ENCODE data around the gene UMPS.

- PRO-cap = no peak
Observed at GRCh38 chr3:123718833-123719643, 134.2 kb upstream of the HACD2 start.

DNA sequence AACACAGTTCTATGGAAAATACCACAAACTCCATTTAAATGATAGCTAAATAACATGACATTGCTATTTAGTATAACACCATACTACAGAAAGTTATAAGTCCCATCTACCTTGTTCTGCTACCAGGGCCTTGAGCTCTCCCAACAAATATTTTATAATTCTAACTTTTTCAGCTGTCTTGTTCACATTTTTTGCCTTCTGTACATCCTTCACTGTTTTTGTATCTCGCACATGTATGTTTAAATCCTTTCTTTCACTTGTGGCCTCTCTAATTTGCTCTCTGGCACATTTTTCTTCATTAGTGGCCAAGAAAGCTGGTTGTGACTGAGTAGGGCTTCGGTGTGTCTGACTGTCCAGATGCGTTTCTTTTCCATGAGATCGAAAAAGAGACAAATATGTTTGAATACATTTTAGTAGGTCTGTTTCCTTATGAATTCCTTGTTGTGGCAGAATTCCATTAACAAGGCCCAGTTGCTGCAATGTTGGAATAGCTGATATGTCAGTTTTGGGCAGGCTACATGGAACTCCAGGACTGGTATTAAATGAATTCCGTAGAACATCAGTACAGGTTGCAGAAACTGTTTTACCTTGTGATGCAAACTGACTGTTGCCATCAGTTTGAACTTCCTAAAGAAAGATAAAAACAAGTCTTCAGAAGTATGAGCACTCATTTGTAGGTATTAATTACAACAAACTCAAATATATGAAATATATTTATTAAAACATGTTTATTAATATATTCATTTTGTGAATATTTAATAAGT lies 14.2 kb downstream of the CCDC14 start:
- PRO-cap = no peak

DNA sequence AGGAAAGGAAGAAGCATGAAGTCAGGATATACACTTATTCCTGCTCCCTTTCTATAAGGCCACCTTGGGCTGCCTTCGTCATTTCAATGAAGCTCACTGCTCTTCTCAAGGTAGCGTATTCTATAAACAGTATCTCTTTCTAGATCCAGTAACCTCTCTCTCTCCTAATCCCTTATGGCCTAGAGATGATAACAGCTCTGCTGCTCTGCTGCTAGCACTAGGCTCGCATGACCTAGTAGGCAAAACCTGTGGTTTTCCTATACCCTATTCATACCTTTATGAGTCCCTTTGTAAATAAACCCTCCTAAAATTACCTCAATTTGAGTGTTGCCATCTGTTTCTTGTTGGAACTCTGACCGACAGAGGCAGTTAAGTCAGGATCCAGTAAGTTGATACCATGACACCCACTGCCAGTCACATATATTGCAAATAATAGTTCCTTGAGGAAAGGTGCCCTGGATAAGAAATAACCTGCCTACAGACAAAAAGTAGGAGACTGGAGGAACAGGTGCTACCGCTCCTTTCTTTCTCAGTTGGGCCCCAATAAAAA lies 7.3 kb downstream of the CCDC14 start:
- PRO-cap = no peak

DNA sequence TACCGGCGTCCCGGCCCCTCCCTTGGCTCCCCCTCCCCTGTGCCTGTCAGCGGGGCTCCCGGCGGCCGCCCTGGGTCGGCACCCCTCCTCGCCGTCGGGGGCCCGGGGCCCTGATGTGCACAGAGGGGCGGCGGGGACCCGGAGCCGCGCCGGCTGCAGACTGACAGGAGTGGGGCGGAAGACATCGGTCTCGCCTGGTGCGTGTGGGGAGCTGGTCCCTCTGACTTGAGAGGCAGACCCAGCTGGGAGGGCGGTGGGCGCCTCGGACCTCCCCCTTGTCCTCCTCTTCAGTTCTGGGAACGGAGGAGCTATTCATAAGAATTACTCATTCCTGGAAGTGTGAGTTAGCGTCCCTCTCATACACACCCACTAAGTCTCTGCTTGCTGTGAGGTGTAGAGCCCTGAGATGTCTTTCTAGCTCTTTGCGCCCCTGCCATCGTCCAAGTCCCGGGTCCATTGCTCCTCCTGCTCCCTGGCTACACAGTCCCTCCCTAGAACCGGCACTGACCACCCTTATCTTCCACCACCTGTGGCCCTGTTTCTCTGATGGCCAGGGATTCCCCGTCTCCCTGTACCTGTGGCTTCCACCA lies 1.1 kb downstream of the KALRN start:
- PRO-cap = bidirectional peak, plus-strand start at position 372 of the sequence, minus-strand start at position 287 of the sequence

DNA sequence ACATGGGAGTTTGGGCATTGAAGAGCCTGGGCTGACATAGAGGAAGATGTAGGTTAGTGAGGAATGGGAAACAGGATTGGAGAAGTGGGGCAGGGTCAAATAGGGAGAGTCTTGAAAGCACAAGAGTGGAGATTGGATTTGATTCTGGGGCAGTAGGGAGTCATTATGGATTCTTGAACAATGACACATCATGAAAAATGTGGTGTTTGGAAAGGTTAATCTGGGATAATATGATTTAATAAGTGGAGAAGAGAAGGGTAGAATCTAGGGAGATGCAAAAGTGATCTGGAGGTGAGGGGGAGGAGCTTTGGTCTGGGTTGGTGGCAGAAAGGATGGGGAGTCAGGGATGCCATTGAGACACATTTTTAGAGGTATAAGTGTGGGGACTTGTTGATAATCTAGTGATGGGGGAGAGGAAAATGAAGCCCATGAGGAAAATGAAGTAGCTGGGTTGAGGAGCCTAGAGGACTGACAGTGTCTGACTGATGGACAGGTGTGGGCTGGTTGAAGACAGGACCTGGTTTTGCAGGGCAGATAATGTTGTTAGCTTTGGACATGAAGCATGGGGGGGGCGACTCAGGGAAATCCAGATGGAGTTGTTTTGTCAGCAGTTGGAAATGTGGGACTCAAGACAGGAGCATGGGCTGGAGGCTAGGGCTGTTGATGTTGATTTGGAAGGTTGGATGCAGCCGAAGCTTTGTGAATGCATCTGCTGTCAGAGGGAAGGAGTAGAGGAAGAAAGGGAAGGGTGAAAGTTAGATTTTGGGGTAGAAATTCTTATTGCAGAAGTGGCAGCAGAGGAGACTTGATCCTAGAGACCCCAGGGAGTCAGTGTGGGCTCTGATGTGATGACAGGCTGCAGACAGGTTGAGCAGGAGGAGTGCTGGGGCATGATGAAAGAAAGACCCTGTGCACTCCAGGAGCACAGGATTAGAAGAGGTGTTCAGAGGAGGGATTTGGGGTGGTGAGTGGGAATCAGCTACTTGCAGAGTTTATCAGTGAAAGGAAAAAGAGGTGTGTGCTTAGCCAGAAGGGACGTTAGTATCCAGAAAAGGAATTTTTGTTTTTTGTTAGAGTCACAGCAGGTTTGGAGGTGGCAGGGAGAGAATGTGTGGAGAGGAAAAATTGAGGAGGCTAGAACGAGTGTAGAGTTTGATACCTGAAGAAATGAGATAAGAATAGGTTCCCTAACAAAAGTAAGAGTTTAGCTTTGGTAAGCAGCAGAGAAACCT lies 4.6 kb downstream of the KALRN start:
- PRO-cap = no peak

DNA sequence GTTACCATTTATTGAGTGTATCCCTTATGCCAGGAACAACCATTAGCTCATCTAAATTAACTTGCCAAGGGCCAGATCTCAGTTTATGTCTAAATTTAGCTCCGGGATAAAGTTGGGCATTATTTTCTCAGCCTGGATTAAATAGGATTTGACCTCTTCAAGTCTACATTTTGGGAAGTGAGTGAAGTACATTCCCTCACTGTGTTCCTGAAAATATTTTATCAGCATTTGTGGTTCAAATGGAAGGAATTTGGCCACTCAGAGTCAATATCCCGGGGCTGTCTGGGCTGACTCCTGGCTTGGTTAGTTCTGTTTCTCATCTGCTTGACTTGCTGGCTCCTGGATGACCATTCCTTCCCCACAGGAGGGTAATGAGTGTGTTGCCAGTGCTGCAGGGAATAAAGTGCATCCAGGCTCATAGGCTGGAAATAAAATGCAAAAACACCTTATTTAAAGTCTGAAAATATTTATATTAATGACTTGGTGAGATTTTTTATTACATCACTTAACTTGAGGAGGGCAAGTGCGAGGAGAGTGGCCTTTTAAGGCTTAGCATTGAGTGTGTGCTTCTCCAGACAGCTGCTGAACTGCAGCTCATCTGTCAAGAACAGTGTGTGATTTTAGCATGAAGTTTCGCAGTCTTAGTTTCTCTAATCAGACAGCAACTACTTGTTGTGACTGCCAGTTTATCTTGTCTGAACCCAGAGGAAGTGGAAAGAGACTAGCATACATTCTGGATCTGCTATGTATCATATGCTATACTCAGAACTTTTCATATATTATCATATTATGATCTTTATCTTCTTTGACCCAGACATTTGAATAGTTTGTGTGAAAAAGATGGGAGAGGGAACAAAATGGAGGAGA lies 250.3 kb downstream of the KALRN start:
- PRO-cap = unidirectional peak, plus-strand start at position 574 of the sequence

DNA sequence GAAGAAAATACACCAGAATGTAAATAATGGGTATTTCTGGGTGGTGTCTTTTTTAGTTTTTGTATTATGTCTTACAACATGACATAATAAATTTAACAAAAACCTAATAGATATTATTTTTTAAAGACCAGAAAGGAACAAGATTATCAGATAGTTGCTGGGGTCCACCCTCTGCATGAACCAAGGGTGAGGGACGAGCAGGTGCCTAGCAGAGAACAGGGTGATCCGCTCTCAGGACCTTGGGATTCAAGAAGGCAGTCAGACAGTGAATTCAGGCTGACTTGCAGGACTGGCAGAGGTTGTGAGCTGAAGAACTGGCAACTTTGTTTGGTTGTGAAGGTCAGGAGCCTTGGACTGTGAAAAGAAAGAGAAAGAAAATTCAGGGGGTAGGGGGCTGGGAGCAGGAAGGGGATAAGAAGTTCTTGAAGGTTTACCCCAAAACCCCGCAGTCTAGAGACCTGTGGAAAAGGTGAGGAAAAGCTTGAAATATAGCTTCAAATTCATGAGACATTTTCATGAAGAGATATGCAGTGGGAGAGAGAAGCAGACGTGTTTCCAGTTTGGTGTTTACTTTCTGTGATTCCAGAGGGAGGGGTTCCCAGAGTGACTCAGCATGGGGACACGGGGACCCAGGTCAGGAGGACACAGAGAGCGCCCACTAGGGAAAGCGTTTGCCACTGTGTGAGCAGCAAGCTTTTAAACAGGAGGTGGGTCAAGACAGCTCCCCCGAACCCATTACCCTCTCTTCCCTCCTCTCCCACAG lies 217.3 kb upstream of the UMPS start:
- PRO-cap = no peak

DNA sequence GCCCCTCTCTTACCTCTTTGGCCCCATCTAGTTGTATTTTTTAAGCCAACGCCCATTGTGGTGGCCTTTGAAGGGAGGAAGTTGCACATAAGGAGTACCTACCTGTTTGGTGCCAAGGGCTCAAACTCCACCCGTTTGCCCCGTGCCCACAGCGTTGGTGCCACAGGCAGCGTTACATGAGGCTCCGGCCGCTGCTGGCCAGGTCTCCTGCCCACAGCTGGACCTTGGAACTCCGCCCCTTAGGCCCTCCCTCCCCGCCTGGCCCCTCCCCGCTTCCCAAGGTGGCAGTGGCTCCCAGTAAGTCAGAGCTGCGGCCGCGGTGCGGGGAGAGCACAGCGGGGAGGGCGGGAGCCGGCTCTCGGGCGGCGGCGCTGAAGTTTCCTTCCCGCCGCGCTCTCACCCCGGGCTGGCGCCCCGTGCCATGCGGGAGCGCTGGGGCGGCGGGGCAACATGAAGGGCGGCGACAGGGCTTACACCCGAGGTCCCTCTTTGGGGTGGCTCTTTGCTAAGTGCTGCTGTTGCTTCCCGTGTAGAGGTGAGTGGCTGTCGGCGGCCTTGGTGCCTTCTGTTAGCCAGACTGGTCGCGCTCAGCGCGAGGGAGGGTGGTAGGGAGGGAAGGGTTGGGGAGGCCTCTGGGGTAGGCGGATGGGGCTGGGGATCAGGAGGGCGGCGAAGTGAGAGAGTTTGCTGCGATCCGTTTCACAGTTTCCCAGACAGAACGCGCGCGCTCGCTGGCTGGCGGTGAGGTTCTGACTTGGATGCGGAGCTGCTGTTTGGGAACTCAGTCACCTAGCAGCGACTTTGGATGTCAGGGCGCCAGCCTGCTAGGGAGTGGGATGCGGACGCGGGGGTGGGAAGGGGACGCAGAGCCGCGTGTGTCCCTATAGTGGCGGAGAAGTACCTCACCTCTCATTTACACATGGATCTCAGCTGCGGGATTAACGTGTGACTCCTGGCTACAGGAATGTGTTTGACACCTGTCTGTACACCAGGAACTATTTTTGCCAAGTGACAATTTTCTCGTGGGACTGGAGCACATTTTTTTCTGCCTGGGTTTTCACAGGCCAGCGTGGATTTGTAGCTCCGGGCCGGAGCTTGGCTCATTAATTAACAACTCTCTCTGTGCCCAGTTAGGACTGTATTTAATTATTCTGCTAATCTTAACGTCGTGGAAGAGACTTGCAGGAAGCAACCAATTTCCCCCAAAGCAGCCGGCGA lies 145.5 kb upstream of the UMPS start:
- PRO-cap = bidirectional peak, plus-strand start at position 305 of the sequence, minus-strand start at position 174 of the sequence

GRCh38 chr3:124620457-124621024 lies 109.7 kb upstream of the UMPS start:
- PRO-cap = no peak

- PRO-cap = unidirectional peak, minus-strand start at chr3:124660328
Observed at GRCh38 chr3:124660035-124660445, 70.2 kb upstream of the UMPS start.

- PRO-cap = no peak
Observed at GRCh38 chr3:124690184-124690515, 40.1 kb upstream of the UMPS start.

- PRO-cap = bidirectional peak, plus-strand start at chr3:124730453, minus-strand start at chr3:124730326
Observed at GRCh38 chr3:124730049-124730632, at the start of gene UMPS. Gene UMPS (plus strand): TSS chr3:124730452.

DNA sequence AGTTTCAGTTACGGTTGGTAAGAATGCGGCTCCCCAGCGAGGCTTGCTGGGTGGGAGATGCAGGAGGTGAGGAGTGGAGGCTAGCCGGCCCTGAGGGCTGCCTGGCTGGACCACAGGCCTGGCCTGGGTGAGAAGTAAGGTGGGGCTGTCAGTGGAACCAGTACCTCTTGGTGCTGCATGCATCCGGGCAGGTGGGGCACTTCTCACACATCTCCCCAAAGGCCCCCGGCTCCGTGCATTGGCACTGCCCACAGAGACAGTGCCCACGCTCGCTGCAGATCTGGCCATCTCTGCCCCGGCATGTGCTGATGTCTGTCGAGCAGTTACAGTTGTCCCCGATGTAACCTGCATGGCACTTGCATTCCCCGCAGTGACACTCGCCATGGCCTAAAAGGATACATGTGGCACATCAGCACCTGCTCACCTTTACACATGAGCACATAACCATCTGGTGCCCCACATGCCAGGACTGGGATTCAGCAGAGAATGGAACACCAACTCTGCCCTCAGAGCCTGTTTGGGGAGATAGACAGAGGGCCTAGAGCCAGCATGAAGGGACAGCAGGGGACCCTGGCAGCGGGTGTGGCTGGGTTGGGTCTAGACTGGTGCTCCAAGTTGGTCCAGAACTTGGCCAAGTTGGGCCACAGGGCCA lies 43.4 kb downstream of the UMPS start:
- PRO-cap = no peak

DNA sequence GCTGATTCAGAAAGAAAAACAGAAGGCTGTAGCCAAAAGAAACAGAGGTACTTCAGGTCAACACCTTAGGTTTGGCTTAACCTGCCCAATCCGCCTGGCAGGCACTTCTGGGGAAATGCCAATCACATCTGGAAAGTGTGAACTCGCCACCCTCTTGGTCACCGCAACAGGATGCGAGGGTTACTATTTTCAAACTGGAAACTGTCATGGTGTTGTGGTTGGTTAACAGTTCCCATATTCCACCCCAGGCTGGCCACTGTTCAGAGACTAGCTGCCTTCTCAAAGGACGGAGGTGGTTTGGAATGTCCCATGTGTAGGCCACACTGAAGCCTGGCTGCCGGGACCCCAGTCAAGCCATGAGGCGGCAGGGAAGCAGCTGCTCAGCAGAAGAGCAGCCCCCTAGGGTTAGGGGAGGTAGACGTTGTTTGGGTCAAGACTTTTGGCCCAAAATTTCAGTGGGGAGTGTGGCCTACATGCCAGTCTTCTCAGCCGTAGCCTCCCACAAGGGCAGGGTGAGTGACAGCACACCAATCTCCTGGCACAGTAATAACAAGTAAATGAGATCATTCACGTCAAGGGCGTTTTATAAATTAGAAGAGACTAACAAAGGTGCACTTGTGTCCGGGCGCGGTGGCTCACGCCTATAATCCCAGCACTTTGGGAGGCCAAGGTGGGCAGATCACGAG lies 54.6 kb downstream of the UMPS start:
- PRO-cap = no peak

- PRO-cap = no peak
Observed at GRCh38 chr3:124885768-124885961, 1.5 kb downstream of the ITGB5 start.

DNA sequence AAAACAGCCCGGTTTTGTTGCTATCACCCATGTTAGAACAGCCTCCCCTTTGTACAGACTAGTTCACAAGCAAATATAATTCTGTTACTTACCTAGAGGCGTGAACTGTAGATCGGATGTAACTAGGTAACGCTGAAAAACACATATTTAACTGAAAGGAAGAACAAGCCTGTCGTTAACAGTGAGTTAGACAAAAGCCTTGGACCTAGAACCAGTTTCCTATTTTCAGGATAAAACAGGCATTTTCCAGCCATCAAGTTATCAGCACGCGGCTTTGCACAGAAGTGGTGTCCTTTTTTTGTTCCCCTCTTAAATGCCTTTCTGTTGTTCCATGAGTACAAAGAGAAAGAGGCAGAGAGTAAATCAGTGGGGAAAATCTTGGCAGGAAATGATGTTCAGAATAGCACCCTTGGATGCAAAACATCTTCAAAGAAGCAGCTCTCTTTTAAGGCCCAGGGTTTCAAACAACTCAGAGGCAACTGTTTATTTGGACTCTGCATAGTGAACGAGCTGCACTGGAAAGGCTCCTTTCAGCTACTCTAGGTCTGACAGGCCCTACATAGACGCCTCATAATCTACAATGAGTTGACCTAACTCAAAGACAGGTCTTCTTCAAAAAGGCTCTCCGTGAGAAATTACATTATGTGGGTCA lies 53.5 kb downstream of the HEG1 start:
- PRO-cap = no peak

DNA sequence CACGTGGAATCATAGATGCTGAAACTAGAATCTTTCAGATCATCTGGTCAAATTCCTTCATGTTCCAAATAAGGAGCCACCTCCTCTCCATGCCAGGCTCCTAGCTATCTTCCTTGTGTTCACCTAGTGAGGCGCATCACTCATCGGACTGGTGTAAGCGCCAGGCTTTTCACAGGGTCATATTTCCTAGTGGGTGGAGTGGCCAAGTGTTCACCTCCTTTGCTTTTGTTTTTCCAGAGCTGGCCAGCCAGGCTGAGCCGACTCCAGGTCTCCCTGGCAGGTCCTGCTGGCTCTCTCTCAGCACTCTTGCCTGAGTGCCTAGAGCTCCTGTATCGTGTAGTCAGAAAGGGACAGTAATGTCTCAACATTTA lies 31.0 kb downstream of the HEG1 start:
- PRO-cap = no peak

DNA sequence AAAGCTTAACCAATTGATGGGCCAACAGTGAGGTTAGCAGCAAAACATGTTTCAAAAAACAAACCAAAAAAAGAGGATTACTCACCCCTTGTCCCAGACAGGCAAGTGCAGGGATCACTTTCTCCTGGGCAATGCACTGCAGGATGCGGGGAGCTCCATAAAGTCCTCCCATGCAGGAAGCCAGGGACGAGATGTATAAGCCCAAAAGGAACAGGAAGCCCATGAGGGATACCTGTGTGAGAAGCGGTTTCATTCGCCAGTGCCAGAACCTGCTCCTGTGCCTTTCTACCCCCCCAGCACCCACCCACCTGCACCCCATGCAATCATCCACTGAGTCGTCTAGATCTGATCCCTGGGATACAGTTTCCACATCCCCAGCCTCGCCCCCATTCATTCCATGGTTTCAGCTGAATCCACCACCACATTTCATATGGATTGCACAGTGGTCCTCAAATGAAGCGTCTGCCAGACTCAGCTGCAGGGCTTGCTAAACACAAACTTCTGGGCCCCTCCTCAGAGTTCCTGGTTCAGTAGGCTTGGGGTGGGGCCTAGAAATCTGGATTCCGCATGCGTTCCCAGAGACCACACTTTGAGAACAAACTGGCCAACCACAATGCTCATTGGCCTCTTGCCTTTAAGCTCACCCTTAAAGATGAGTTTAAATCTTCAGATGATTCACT lies 54.4 kb upstream of the HEG1 start:
- PRO-cap = no peak

DNA sequence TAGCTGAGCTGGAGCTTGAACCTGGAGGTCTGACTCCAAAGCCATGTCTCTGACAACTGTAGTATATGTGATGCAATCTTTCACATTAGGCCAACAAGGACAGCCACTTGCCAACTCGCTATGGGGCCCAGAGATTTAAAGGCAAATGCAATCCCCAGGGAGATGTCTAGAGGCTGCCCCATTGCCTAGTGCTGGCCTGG lies 64.6 kb downstream of the SLC12A8 start:
- PRO-cap = no peak

- PRO-cap = no peak
Observed at GRCh38 chr3:125313263-125313765, 61.8 kb downstream of the ZNF148 start.

All from pulmonary artery (tissue), 1 donor.